Lower leg skin (tissue), 2 donors: ENCODE measurements around a stretch of chr6.

GRCh38 chr6:161067876-161068768, 76.6 kb downstream of the MAP3K4 start:
- PRO-cap, result no peak
- RAMPAGE, long total RNA, 2 experiments, result no peak in any of the 2 experiments

- PRO-cap, result no peak
- RAMPAGE, long total RNA, 2 experiments, result no peak in any of the 2 experiments
Measured at GRCh38 chr6:161168275-161169035, 105.4 kb downstream of the AGPAT4 start.

GRCh38 chr6:161171977-161172406, 101.9 kb downstream of the AGPAT4 start:
- PRO-cap, result no peak
- RAMPAGE, long total RNA, 2 experiments, result no peak in any of the 2 experiments

DNA sequence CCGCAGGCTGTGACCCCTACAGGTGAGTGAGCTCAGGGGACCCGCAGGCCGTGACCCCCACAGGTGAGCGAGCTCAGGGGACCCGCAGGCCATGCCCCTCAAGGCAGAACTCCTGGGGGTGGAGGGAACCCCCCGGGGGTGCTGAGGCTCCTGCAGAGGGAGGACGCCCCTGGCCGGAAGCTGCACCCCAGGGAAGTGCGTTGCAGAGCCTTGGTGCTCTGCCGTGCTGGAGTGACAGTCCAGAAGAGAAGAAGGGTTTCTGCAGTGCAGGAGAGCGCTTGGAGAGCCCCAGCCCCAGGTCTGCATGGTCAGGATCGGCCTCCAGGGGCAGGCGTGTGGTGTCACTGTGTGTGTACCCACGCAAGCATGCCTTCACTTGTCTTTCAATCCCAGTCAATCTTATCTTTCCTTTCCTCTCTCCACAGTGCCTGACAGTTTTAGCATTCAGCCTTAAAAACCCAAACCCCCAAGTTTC, 101.2 kb upstream of the AGPAT4 start:
- PRO-cap, result no peak
- RAMPAGE, long total RNA, 2 experiments, result no peak in any of the 2 experiments

DNA sequence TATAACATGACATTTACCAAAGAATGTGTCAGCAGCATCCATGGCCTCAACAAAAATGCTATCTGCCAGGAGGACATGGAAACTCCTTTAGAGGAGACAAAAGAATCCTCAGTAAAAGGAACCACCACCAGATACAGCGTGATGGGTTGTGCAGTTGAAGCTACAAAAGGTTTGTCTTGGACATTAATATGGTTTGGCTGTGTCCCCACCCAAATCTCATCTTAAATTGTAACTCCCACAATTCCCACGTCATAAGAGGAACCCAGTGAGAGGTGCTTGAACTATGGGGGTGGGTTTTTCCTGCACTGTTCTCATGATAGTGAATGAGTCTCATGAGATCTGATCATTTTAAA, 539.9 kb downstream of the PRKN start:
- PRO-cap, result no peak
- RAMPAGE, long total RNA, 2 experiments, result no peak in any of the 2 experiments

- PRO-cap, result no peak
- RAMPAGE, long total RNA, 2 experiments, result no peak in any of the 2 experiments
Measured at GRCh38 chr6:162361483-162361762, 366.1 kb downstream of the PRKN start.

- PRO-cap, result unidirectional peak, plus-strand start at chr6:162377989
- RAMPAGE, long total RNA, 2 experiments, result no peak in any of the 2 experiments
Measured at GRCh38 chr6:162377705-162378260, 349.8 kb downstream of the PRKN start.

- PRO-cap, result no peak
- RAMPAGE, long total RNA, 2 experiments, result no peak in any of the 2 experiments
Measured at GRCh38 chr6:162477951-162478948, 249.3 kb downstream of the PRKN start.

DNA sequence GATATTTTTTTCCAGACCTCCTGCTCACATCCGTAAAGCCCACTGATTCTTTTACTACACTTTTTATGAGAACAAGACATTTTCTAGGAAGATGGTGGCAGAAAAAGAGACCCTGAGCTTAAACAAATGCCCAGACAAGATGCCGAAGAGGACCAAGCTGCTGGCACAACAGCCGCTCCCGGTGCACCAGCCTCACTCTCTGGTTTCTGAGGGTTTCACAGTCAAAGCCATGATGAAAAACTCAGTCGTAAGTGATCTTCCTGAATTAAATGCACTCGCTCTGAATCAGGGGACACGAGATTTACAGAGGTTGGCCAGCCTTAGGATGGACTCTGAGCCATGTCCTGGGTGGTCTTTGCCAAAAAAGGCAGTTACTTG, 360 bp downstream of the PACRG start:
- PRO-cap, result no peak
- RAMPAGE, long total RNA, 2 experiments, result no peak in any of the 2 experiments

DNA sequence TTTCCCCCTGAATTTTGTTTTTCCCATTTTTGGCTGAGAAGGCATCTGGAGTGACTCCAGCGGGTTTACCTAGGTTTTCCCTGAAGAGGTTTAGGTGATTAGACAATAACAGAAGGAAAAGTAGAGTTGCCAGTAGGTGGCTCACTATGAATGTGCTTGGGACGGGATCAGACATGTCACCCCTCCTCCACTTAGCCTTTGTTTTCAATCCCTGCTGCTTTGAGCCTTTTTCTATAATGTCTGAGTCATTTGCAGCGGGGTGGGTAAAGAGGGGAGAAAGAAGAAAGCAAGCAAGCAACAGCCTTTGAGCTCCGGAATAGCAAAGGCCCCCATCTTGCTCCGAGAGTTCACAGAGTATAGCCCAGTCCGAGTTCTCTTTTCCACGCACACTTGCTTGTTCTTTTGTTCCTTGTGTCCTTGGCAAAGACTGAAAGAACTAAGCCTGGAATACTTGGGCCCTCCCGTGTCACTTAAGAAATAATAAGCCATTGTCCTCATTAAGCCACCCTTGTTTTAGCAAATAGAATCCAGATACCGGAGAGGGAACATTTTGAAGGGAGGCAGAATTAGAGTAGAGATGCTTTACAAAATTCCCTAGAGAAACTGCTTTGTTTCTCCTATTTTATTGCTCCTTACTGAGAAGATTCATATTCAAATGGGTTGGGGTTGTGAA, 129.2 kb downstream of the PACRG start:
- PRO-cap, result unidirectional peak, plus-strand start at position 262 of the sequence
- RAMPAGE, long total RNA, 2 experiments, result no peak in any of the 2 experiments

- PRO-cap, result no peak
- RAMPAGE, long total RNA, 2 experiments, result no peak in any of the 2 experiments
Measured at GRCh38 chr6:163261083-163261380, 153.5 kb upstream of the QKI start.

DNA sequence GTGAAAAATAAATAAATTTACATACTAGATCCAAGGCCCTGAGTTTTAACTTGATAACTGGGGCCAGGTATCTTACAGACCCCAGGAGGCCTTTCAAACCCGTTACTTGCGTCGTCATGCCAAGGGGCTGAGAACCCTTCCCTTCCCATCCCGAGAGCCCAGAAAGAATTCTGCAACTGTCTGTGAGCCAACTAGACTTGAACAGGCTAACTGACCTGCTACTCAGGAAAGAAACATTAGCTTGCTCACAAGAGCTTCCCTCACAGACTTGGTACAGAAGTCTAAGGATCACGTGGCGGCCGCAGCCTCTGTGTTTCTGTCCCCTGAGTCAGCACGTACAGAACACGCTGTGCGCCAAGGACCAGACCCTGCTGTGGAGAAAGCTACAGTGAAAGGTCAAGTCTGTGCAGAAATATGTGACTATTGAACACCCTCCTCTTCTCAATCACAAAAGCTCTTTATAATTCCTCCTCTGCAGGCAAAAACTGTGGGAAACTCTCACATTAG, 151.4 kb upstream of the QKI start:
- PRO-cap, result no peak
- RAMPAGE, long total RNA, 2 experiments, result no peak in any of the 2 experiments

GRCh38 chr6:163398695-163399187, 15.8 kb upstream of the QKI start:
- PRO-cap, result no peak
- RAMPAGE, long total RNA, 2 experiments, result no peak in any of the 2 experiments

DNA sequence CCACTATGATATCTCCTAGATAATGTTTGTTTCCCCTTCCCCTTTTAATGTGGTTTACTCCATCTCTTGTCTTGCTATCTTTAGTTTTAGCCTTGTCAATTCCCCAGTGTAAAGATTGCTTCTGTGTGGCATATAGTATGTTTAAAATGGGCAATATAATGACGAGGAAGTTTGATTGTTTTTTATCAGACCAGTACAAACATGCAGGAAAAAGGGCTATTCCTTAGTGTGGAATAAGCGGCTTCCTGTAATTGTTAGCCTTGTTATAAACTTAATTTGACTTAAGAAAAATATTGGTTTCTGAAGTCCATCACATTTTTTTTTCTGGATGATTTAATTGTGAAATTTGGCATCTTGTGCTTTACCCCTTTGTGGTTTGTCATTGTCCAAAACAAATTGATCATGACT, 3.2 kb downstream of the QKI start:
- PRO-cap, result no peak
- RAMPAGE, long total RNA, 2 experiments, result no peak in any of the 2 experiments

- PRO-cap, result no peak
- RAMPAGE, long total RNA, 2 experiments, result no peak in any of the 2 experiments
Measured at GRCh38 chr6:163424081-163424769, 9.7 kb downstream of the QKI start.

- PRO-cap, result no peak
- RAMPAGE, long total RNA, 2 experiments, result no peak in any of the 2 experiments
Measured at GRCh38 chr6:163434891-163435455, 20.5 kb downstream of the QKI start.

- PRO-cap, result no peak
- RAMPAGE, long total RNA, 2 experiments, result no peak in any of the 2 experiments
Measured at GRCh38 chr6:163442162-163442660, 27.7 kb downstream of the QKI start.

DNA sequence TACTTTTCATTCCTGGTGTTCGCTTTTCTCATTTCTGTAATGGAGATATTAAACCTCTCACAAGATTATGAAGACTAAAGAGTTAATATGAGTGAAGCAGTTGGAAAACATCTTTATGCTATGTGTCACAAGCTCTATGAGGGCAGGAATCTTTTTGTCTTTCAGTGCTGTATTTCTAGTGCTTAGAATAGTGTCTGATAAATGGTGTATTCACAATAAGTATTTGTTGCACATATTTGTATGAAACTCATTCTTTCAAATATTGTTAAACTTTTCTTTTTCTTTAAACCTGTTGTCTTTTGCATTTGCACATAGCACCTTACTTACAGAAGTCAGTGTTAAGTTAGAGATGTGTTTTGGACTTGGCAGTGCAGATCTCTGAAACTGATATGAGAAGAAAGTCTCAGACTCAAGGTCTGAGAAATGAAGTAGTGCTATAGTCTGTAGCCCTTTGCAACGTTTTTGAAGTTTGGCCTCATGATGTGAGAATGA, 43.8 kb downstream of the QKI start:
- PRO-cap, result no peak
- RAMPAGE, long total RNA, 2 experiments, result no peak in any of the 2 experiments

DNA sequence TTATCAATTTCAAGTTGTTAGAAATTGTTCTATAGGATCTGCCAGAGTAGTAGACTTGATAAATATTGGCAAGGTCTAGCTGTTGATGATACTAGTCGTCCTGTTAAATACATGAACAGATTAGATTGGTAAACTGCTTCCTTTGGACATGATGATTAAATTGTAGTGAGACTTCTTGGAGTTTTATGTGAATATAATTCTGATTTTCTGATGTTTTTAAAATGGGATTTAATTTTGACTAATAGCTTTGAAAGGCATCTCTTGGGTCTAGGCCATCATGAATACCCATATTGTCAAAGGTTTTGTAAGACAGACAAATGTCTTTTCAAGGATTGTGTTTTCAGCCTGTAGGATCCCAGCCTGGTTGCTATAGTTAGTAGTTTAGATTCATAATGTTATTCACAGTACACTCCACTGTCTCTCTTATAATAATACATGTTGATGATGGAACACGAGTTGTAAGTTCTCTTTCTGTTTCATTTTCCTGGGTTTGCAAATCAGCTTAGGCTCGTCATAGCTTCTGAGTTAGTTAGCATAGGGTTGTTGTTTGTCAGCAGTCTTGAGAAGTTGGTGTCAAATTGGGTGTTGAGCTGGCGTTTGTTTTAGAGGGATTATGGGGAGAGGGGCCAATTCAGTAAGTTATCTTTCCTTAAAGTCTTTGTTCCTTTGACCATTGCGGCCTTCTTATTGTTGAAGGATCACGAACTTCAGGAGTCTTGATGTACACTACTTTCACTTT, 45.7 kb downstream of the QKI start:
- PRO-cap, result no peak
- RAMPAGE, long total RNA, 2 experiments, result no peak in any of the 2 experiments

DNA sequence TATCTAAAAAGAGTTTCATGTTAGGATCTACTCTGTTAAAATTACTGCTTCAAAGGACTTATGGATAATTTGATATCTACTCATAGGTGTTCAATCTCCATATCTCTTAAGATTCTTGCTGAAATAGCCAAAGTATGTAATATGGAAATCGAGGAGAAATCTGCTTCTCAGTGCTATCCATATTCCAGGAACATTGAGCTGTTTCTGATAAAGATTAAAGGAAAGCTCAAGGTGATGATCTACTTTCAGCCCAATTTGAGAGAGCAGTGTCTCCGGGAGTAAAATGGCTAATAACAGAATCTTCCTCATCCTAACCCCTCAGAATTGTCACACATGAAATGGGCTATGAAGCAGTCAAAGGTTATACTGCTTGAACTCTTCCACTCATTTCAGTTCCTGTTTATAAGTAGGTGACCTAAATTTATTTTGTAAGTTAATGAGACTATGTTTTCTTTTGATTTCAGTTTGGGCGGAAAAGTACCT, 47.0 kb downstream of the QKI start:
- PRO-cap, result no peak
- RAMPAGE, long total RNA, 2 experiments, result no peak in any of the 2 experiments